Measurements from ENCODE around the genes ABL2 and TOR1AIP1.

DNA sequence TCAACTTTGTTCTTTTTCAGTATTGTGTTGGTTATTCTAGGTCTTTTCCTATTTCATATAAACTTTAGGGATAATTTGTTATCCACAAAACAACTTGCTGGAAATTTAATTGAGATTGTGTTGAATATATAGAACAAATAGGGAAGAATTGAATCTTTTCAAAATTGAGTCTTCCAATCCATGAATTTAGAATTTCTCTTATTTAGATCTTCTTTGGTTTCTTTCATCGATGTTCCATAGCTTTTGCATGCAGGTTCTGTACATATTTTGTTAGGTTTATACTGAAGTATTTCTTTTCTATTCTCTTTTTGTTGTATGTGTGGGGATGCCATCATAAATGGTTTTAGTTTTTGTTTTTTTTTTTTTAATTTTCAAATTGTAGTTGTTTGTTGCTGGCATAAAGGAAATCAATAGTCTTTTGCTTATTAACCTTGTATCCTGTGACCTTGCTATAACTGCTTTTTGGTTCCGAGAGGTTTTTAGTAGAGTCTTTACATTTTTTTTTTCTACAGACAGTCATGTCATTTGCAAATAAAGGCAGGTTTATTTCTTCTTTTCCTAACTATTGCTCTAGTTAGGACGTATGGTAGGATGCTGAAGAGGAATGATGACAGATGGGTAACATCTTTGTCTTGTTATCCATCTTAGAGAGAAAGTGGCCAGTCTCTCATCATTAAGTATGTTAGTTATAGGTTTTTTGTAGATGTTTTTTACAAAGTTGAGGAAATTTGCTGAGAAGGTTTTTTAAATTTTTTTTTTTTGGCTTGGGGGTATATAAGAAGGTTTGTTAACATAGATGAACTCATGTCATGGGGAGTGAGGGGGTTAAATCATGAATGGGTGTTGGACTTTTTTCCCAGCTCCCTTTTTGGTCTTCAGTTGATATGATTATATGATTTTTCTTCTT, 91.1 kb downstream of the RASAL2 start:
- PRO-cap = no peak

DNA sequence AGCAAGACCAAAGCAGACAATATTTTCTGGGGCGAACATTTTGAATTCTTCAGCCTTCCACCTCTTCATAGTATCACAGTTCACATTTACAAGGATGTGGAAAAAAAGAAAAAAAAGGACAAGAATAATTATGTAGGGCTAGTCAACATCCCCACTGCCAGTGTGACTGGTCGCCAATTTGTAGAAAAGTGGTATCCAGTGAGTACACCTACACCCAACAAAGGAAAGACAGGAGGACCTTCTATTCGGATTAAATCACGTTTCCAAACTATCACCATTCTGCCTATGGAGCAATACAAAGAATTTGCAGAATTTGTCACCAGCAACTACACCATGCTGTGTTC, 54.0 kb downstream of the CLEC20A start:
- PRO-cap = no peak

GRCh38 chr1:178488201-178488653, 8.5 kb downstream of the CLEC20A start:
- PRO-cap = no peak

- PRO-cap = bidirectional peak, plus-strand start at chr1:178537791, minus-strand start at chr1:178537574
Measured at GRCh38 chr1:178537677-178537876, 24.7 kb downstream of the TEX35 start.

- PRO-cap = no peak
Measured at GRCh38 chr1:178574198-178574828, 61.4 kb downstream of the TEX35 start.

- PRO-cap = no peak
Measured at GRCh38 chr1:178578932-178580202, 66.5 kb downstream of the TEX35 start.

GRCh38 chr1:178593326-178593674, 80.4 kb downstream of the TEX35 start:
- PRO-cap = no peak

- PRO-cap = no peak
Measured at GRCh38 chr1:178608835-178609388, 96.0 kb downstream of the TEX35 start.

DNA sequence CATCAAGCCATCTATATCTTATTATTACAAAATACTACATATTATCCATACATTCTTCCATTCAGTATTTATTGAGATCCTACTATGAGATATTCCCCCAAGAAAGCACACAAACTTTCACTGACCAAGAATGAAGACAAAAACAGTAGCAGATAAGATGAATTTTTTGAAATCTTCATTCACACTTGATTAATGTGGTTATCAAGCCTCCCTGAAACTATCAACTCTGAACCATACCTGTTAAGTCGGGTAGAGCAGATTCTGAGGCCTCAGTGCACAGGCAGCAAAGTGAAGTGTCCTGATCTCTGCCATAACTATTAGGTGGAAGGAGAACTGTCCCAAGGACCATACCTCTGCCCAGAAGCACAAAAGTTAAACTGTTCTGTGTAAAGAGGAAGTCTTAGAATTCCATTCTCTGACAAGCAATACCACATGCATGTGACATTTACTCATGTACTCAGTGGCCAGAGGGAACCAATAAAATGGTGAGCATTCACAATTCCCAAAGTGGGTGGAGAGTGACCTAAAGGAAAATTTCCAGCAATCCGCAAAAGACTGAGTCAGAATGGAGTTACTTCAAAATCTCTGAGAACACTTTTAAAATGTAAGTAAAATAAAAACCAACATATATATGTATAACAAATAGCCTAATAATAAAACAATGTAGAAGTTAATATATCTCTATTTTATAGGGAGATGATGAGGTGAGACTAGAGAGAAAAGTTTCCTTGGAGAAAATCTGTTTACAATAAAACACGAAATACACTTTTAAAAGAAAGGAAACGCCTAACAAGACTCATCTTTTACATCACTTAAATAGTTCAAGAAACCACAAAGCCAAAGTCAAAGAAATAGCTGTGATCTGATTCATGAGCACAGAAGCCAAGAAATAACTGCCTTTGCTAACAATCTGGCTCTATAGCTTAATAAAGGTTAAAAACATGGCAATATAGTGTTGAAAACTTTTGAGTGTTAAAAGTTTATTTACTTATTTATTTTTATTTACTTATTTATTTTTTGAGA, 61.1 kb downstream of the TOR3A start:
- PRO-cap = no peak

- PRO-cap = no peak
Measured at GRCh38 chr1:179226770-179227977, 2.3 kb downstream of the ABL2 start.

DNA sequence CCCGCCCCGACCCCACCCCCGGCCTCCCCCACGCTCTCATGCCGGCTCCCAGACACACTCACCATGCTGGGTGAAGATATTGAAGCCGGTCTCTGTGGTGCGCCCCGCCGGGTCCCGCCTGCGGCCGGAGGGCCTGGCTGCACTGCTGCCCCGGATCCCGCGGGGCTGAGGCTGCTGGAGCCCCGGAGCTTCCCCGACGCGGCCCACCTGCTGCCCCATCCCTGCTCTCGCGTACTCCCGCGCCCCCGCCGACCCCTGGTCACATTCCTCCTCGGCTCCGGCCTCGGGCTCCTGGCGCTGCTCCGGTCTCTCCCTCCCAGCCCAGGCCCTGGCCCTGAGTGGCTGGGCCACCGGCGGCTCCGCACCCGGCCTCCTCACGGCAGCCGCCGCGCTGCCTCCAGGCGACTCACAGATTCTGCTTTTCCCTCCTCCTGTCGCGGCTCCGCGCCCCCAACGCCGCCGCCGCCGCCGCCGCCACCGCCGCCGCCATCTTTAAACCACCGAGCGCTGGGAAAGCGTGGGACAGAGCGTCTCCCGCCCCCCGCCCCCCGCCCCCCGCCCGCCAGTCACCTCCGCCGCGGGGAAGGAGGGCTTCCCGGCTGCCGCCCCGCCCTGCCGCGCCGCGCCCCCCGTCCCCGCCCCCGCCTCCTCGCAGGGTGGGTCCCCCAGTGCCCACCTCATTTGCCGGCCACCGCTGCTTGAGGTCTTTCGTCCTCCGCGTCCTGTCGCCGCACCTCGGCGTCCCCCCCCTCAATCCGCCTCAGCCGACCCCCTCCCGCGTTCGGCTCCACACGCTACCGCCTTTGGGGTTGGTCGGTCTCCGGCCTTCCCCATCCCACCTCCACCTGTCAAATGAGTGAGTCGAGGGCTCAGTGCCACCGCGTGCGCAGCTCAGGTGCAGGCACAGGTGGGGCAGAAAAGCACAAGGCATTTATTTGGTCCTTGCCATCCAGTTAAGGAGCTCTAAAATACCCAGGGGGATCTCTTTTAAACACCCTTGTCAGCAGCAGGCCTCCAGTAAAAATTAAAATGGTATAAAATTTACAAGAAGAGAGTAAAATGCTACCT, at the start of gene ABL2:
TSS of gene ABL2 (minus strand) at position 499 of the 1,068 bp plus-strand sequence.
- PRO-cap = bidirectional peak, plus-strand start at position 377 of the sequence, minus-strand start at position 373 of the sequence; bidirectional peak, plus-strand start at position 681 of the sequence, minus-strand start at position 494 of the sequence; unidirectional peak, minus-strand start at position 847 of the sequence

GRCh38 chr1:179230747-179231102, 1.2 kb upstream of the ABL2 start:
- PRO-cap = no peak

DNA sequence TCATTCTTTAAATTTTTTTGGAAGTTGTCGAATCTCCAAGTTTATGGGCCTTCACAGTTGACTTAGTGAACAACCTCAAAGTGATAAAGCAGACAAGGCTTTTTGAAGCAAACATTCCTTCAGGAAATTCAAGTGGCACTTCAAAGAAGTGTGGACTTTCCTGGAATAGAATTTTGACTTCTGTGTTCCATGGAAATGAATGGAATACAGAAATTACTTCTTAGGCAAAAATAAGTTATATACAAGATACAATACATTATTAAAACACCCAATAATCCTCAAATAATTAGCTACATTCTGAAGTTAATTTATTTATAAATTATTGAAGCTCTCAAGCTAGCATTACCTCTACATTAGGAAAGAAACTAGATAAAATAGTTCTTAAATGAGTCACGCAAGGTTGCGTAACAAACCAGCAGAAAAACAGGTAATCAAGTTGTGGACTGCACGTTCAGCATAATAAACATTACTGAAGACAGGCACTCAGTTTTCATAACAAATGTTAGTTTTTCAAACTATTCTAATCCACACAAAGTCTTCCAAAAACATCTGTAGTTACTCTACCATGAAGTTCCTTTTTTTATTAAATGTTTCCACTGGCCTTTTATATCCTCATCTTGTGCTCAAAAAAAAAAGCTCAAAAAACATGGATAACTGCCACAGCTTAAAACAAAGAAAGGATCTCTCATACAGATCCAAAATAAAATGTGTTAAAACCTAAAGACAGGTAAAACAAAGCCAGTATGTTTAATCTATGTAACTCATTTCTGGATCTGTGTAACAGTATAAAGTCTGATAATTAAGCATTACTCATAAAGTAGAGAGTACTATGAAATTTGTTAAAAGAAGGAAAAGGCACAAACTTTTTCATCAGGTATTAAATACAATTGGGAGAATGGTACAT, 1.3 kb downstream of the TOR1AIP2 start:
- PRO-cap = no peak

- PRO-cap = bidirectional peak, plus-strand start at chr1:179882285, minus-strand start at chr1:179882181; bidirectional peak, plus-strand start at chr1:179882779, minus-strand start at chr1:179882610
Measured at GRCh38 chr1:179882039-179882880, at the start of gene TOR1AIP1. Gene TOR1AIP1 (plus strand): TSS chr1:179882285.

DNA sequence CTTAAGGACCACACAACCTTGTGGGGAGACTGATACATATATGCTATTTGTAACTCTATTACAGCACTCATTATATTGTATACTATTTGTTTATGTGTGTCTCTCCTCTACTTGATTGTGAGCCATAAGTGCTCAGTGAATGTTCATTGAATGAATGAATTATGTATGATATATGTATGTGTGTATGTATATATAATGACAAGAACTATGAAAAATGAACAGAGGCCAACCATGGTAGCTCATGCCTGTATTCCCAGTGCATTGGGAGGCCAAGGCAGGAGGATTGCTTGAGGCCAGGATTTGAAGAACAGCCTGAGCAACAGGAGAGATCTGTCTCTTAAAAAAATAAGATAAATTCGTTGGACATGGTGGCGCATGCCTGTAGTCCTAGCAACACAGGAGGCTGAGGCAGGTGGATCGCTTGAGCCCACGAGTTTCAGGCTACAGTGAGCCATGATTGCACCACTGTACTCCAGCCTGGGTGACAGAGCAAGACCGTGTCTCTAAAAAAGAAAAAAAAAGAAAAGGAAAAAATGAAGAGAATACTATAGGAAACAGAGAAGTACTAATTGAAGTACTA, 20.0 kb downstream of the CEP350 start:
- PRO-cap = no peak

DNA sequence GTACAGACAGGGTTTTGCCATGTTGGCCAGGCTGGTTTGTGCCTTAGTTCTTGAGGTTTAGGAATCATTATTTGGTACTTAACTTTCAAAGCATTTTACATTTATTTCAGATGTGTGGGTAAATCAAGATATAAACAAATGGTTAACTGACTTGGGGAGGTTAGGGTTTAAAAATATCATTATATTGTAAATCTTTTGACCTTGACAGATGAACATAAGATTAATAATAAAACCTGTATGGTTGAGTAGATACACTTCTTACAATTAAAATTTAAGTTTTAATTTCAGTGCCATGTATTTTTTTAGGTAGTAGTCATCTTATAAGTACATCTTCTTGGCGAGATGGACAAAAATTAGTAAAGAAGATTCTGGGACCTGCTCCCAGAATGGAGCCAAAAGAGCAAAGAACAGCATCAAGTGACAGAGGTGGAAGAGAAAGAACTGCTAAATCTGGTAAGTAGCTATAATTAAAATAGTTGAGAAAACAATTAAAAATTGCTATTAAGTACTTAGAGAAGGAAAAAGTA, 57.1 kb downstream of the CEP350 start:
- PRO-cap = no peak

GRCh38 chr1:180020048-180021095, 65.8 kb downstream of the CEP350 start:
- PRO-cap = no peak

DNA sequence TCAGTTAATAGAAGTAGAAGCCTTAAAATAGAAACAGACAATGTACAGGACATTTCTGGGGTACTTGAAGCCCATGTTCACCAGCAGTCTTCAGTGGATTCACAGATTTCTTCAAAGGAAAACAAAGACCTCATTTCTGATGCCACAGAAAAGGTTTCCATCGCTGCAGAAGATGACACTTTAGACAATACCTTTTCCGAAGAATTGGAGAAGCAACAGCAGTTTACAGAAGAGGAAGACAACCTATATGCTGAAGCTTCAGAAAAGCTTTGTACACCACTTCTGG, 60.7 kb upstream of the QSOX1 start:
- PRO-cap = no peak

DNA sequence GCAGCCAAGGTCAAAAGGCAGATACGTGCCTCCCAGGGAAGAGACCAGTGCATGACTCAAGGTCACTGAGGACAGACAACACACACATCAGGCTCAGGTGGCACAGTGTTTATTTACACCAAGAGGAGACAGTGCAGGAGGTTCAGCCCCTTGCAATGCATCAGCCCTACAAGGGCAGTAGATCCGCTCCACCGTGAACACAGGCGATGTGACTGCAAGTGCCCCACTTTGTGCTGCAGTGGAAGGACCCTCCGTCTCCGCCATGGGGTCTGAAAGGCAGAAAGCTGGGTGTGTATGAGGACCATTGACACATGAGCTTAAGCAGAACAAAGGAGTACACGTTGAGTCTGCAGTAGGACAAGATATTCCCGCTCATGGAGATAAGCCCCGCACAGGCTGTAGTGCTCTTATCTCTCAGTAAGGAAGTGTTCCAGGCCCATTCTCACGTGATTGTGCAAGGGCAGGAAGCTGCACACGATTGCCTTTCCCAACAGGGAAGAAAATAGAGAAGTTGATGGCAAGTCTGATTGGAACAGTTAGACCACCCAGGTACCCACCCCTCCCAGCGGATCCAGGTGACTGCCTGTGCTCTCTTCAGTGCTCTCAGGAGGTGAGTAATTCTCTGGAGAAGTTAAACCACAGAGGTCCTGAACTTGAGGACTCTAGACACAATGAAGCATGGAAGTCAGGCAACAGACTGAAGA, 37.5 kb upstream of the QSOX1 start:
- PRO-cap = no peak

DNA sequence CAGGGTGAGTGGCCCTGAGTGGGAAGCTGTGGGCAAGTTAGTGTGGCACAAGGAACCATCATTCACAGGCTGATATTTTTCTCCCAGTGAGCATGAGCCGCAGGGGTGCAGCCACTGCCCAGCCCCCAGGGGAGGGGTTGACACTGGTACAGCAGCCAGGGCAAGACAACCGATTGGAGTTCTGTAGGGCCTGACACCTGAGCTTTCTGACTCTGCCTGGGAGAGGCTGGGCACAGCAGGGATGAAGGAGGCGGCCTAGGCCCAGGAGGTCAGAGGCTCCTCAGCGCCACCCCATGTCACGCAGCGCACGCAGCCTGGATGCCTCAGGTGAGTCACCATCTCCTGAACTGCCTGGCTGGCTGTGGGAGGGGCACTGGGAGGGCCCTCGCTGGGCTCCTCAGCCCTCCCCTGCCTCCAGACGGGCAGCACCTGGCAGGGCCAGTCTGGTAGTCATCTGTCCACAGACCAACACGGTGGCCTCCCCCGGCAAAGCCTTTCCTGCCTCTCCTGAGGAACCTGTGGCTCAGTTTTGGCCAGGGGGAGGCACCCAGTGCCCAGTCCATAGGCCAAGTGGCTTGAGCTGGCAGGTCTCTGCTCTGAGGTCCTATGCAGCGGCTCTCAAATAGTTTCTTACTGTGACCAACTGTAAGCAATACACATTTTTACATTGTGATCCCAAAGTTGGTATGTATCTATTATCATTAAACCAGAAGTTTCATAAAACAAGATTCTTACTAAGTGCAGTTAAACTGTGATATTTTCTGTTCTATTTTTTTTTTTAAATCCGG, 13.4 kb downstream of the QSOX1 start:
- PRO-cap = bidirectional peak, plus-strand start at position 441 of the sequence, minus-strand start at position 243 of the sequence

Measured in jejunum (tissue), 1 donor.